Iris pigment epithelial cell (primary cell): ENCODE data around the genes CACNA1S and IGFN1.

DNA sequence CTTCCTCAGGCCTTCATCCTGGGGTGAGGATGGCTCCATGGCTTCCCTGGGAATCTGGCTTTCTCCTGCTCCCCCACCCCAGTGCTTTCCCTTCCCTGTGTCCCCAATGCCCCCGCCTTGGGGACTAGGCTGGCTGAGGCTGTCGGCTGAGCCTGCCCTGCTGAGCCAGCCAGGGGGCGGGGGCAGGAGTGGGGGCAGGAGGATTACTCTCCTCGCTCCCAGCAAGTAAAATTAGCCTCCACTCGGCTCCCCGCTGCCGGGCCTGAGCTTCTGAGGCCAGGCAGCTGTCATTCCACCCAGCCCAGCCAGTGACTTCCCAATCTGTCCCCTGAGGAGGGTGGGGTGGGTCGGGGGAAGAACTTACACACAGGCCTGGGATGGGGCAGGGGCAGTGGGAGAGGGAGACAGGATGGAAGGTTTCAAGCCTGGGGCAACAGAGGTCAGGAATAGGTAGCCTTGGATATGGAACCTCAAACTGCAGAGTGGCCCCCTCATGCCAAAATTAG is at the start of gene CACNA1S:
Gene CACNA1S, minus strand, starts transcription at position 126 of the 506 bp plus-strand sequence.
- RRBS = no CpG with 5 or more reads among the region's 8 CpGs

DNA sequence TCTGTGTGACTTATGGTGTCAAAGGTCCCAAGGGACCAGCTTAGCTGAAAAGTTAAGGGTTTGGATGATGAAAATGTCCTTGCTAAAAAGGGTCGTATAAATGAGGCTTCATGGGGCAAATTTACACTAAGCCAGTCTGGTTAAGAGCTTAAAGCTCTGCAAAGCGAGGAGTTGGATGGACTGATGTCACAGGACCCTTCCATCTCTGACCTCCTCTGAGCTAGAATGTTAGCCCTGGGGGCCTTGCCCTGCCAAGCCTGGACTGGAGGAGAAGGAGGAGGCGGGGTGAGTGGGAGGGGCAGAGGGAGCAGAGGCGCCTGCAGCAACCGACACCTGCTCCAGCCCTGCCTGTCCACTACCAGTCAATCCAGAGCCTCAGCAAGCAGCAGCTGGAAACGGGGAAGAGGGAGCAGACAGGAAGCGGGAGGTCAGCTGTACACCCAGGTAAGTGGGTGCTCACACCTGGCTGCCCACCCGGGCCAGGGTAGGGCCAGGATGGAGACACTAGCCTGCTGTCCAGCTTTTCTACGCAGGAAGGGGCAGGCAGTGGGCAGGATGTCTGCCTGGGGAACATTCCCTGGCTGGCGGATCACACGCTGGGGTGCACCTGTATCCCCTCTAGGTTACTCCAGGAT is at the start of gene IGFN1:
Gene IGFN1, plus strand, starts transcription at position 361 of the 635 bp plus-strand sequence.
- RRBS = no CpG with 5 or more reads among the region's 11 CpGs

DNA sequence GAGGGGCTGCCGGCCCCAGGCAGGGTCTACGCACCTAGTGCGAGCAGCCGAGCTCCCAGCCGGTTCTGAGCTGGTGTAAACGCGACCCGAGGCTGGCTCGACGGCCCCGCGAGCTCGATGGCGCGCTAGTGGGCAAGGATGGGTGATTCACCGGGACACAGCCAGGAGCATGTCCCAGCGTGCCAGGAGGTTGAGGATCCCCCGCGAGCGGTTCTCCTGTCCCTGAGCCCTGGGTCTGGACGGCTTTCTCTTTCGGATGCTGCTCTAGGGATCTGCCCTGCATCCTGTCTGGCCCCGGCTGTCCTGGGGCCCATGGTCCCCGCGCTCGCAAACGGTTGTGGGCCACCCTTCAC is 678 bp downstream of the PKP1 start:
- RRBS = 35% methylated on average over 11 of the region's 27 CpGs

- RRBS = no CpG with 5 or more reads among the region's 8 CpGs
Measured at GRCh38 chr1:201310382-201311123, 27.2 kb downstream of the PKP1 start.

GRCh38 chr1:201357154-201357963 is 20.1 kb downstream of the TNNT2 start:
- RRBS = no CpG with 5 or more reads among the region's 14 CpGs

DNA sequence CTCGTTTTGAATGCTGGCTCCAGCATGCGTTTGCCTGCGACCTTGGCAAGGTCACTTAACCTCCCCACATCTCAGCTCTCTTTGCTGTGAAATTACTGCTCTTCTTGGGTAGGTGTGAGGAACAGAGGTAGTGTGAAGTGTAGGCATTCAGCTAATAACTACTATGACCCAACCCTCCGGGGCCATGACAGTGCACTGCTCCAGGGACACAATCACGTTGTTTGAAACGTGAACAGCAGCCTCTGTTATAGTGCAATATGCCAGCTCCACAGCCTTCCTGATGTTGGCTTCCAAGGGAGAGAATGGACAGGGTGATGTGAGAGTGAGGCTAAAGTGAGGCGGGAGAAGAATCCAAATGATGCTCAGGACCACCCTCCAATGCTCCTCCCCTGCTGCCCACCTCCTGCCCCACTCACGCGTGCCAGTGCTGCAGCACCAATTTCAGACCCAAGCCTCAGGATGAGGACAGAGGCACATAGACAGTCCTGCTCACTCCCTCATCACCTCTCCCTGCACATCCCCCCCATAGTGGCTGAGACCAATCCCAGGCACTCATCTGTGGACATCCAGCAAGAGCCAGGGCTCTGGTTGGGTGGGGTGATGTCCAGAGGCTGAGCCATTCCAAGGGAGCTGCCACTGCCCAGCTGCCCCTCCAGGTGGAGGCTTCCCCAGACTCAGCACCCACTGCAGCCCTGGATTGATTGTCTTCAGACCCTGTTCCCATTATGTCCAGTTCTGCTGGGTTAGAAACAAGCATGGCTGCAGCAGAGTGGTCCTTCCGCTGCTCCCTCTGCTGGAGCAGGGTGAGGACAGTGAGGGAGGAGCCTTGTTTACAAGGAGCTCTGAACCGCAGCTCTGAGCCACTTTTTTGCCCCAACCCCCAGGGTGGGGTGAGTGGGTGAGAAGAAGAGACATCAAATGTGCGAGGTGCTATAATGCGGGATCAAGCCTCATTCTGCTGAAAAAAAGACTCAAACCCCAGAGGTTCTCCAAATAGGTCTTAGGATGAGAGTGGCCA is 2.6 kb downstream of the TNNT2 start:
- RRBS = no CpG with 5 or more reads among the region's 13 CpGs

- RRBS = no CpG with 5 or more reads among the region's 6 CpGs
Measured at GRCh38 chr1:201492885-201493456, 14.0 kb downstream of the CSRP1 start.

DNA sequence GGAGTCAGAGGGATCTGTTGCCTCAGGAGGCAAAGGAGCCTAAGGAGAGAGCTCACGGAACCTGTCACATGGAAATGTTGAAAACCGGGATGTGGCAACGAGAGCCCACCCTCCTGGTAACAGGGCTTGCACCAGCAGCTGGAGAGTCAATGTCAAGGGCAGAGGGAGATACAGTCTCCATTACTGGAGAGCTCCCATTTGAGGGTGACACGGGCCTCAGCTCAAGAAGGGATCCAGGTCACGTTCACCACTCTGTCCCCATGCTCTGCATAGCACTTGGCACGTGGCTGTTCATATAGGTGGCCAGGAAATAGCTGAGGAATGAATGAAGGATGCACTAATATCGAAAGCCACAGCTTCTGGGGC is 8.5 kb downstream of the CSRP1 start:
- RRBS = no CpG with 5 or more reads among the region's 7 CpGs

DNA sequence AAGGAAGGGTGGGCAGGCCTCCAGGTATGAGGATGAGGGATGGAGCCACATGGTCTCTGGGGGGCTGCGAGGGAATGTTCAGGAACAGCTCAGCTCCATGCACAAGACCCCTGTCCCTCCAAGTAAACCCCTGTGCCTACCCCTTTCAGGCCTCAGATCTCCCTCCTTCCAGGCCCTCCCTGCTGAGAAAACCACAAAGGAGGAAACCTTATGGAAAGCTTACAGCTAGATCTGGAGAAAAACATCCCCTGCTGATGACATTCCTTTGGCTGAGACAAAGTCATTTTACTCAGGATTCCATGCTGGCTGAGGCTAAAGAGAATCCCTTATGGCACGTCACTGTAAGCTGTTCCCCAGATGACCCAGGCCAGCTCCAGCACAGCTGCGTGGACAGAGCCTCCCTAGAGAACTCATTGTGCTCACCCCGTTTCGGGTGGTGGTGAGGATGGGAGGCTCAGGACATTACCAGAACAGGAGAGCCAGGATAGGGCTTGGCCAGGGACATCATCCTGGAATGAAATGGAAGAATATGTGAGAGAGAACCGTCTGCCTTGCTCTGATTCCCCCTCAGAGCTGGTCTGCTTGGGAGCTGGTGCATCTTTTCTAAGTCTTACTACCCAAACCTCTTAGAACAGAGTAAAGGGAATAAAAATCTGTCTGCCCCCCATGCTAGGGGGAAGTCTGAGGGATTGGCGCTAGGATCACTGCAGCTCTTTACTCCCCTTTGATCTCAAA is 91.2 kb upstream of the IPO9 start:
- RRBS = no CpG with 5 or more reads among the region's 7 CpGs

GRCh38 chr1:201739044-201740163 is 89.6 kb upstream of the IPO9 start:
- RRBS = 2% methylated on average over 12 of the region's 55 CpGs

- RRBS = no CpG with 5 or more reads among the region's 8 CpGs
Measured at GRCh38 chr1:201793583-201793973, 35.4 kb upstream of the IPO9 start.

- RRBS = 92% methylated on average over 3 of the region's 4 CpGs
Measured at GRCh38 chr1:201812801-201813454, 16.0 kb upstream of the IPO9 start.

- RRBS = no CpG with 5 or more reads among the region's 3 CpGs
Measured at GRCh38 chr1:201880876-201881393, 7.8 kb upstream of the SHISA4 start.

DNA sequence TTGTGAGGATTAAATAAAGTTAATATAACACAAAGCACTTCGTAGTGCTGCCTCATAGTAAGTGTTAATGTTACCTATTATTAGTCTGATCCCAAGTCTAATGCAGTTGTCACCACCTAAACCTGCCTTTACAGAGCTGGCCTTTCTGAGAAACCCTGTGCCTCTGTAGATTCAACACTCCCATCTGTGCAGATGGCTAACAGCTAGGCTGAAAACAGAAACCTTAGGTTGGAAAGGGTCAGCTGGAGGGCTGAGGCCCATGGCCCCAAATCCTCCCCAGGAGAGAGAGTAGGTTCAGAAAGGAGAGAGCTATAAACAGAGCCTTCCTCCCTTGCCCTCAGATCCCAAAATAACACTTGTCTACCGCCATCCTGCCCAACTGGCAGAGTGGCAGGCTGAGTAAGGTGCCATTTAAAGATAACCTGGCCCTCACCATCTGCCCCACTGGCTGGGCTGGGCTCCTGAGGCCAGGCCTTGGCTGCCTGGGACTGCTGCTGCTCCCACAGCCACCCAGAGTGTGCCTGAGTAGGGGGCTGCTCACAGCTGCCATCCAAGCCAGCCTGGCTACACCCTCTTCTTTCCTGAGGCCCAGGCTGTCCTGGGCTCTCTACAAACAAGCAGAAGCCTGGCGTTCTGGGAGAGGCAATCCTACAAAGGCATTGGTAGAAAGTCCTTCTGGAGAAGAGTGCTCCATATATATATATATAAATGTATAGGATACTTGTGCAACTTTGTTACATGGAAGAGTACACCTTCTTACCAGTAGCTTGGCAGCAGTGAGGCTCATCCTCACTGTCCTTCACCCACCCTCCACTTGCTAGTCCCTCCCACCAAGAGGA is 4.2 kb upstream of the SHISA4 start:
- RRBS = no CpG with 5 or more reads among the region's 3 CpGs

DNA sequence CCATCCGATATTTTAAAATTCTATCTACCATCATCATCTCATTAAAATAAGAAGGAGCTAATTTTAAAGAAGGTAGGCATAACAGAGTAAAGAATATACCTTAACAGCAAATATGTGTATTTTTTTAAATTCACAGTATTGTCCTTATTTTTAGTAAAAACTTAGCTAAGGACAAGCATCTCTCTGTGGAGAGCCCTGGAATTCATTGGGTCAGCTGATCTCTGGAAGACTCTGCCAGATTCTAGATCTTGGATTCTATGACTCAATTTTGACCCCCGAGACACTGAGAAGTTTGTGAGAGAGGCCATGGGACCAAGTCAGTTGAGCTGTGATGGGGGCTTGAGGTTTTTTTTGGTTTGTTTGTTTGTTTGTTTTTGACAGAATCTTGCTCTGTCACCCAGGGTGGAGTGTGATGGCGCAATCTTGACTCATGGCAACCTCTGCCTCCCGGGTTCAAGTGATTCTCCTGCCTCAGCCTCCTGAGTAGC is 13.4 kb downstream of the SHISA4 start:
- RRBS = no CpG with 5 or more reads among the region's 4 CpGs

GRCh38 chr1:201902831-201903655 is 14.3 kb downstream of the SHISA4 start:
- RRBS = no CpG with 5 or more reads among the region's 8 CpGs

GRCh38 chr1:201917332-201918246 is 28.8 kb downstream of the LMOD1 start:
- RRBS = no CpG with 5 or more reads among the region's 11 CpGs

DNA sequence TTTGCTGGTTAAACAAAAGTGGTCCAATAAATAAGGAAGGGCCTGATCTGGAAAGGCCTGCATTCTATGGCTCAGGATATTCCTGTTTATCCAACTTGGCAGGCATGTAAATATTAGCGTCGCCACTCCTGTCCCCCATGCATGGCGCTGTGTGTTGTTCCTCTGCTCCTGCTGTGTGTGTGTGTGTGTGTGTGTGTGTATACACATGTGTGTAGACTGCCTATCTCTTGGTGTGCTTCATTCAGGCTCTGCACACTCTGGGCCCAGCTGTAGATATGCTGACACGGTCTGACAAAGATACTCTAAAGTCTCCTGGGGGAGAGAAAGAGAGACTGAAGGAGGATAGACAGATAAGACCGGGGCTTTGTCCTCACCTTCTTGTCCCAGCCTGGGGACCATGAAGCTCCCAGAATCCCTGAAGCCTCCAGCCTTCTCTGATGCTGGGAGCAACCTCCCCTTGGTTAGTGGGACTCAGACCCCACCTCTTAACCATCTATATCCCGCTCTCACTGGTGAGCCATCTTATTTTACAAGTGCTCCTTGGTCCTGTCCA is 6.7 kb downstream of the LMOD1 start:
- RRBS = no CpG with 5 or more reads among the region's 6 CpGs

DNA sequence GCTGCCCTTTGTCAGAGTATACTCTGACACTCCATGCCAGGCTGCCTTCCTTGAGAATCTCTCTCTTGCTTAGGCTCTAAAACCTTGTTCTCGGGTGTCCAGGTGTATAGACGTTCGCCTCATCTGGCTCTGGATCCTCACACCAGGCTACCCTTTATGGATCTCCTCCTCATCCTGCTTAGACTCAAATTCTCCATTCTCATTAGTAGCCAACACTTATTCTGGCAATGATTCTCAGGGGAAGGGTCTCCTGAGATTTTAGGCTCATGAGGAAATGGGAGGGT is 6.5 kb downstream of the TIMM17A start:
- RRBS = no CpG with 5 or more reads among the region's 3 CpGs

DNA sequence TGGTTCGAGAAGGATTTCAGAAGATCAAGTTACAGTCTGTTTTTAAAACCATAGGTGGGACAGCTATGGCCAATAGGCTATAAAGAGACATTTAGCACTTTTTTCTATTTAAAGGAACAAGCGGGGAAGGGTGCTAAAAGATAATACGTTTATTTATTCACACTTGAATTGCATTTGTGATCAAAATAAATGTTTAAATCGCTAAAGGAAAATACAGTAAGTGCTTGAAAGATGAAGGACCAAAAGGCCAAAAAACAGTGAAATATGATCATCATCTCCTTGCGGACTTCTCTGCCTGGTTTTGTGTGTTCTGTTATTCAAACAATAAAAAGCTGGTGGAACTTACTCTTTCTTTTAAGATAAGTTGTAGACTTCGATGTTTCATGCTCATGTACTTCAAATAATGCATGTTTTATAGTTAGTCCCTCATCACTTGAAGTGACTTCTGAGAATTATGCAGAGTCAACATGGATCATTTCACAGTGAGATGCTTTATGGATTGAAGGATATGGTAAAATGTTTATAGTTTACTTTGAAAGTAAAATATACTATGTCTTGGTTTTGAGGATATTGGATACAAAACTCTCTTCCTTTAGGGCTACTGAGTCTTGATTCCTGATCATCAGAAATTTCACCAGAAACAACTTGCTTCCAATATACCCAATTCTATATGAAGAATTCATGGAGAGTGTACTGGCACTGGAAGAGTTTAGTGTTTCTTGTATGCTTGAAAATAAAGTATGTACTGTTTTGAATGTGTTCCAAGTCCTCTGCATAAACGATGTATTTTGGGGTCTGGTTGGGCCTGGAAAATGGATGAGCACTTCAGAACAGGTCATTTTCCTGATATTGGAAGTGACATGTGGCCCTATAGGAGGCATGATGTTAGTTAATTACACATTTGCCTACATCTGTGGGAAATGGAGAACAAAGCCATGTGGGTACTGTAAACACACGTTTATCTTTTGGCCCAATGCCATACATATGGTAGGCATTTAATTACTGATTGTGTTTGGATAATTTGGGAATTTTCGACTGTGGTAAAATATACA is 12.5 kb upstream of the RNPEP start:
- RRBS = no CpG with 5 or more reads among the region's 9 CpGs